SP-49 (cell line): ENCODE results near the gene C2orf66.

DNA sequence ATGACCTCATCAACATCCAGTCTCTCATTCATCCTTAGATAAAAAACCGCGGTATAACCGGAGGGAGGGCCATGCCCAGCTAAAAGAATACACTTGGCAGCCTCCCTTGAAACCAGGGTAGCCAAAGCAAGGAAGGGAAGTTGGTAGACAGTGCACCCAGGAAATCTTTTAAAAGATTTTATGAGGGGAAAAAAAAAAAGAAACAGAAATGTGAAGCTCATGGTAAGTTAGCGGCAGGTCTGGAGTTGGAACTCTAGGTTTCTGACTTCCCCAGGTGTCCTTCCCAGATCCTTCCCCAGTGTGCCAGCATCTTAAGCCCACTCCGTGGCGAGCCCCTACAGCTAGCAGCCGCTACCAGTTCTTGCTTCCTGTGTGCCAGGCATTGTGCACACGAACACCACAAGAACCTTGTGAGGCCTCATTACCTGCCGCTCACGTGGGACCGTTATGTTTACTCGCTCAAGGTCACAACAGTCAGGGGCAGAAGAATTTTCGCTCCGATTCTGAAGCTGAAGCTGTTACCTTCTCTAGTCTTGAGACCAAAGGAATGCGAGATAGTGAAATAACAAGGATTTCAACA is 845 bp downstream of the NEMP2 start:
- PRO-cap, result unidirectional peak, minus-strand start at position 410 of the sequence

DNA sequence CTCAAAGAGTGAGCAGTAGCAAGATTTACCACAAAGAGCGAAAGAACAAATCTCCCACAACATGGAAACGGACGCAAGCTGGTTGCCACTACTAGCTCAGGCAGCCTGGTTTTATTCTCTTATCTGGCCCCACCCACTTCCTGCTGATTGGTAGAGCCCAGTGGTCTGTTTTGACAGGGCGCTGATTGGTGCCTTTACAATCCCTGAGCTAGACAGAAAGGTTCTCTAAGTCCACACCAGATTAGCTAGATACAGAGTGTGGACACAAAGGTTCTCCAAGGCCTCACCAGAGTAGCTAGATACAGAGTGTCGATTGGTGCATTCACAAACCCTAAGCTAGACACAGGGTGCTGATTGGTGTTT is 111.5 kb downstream of the NAB1 start:
- PRO-cap, result no peak

GRCh38 chr2:190881137-190882247 is 871 bp downstream of the GLS start:
- PRO-cap, result unidirectional peak, minus-strand start at chr2:190881986

DNA sequence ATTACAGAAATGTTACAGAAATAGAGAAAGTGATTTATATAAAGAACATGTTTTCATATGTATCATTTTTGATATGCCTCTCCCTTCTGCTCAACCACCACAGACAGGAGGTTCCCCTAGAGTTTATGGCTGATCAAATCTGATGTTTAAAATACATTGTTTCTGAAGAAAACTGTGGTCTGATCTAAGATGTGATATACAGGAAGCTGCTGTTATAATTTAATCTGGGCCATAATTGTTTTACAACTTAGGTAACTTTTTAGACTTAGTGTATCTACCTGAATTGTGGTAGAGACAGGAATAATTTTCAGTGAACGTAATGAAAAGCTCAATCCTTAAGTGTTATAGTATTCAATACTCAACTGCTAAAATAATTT is 37.0 kb downstream of the STAT4 start:
- PRO-cap, result no peak

- PRO-cap, result no peak
Measured at GRCh38 chr2:191202496-191203298, 42.5 kb upstream of the MYO1B start.

- PRO-cap, result no peak
Measured at GRCh38 chr2:191246719-191247067, 1.5 kb downstream of the MYO1B start.

GRCh38 chr2:191325182-191325785 is 80.1 kb downstream of the MYO1B start:
- PRO-cap, result no peak

GRCh38 chr2:191441774-191442220 is 196.6 kb downstream of the MYO1B start:
- PRO-cap, result no peak

DNA sequence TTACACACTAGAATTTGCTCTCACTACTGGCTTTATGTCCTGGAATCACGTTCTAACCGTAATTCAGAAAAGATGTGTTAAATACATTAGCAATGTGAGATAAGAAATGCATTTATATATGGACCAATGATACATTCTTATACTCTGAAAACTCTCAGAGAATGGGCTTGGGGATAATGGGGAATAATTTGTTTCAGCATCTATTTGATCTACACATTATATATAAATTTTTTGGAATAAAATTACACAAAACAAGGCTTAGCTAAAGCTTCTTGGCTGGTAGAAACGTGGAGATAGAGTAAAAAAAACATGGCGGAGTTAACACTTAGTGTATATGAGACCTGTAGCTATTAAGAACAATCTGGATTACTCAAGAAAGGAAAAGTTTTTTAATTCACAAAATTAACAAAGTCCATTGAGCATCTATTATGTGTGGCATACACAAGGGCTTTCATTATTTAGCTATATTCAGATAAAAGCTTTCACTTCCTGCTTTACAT is 196.2 kb upstream of the SLC39A10 start:
- PRO-cap, result no peak

- PRO-cap, result no peak
Measured at GRCh38 chr2:195533766-195534739, 123.0 kb upstream of the SLC39A10 start.

DNA sequence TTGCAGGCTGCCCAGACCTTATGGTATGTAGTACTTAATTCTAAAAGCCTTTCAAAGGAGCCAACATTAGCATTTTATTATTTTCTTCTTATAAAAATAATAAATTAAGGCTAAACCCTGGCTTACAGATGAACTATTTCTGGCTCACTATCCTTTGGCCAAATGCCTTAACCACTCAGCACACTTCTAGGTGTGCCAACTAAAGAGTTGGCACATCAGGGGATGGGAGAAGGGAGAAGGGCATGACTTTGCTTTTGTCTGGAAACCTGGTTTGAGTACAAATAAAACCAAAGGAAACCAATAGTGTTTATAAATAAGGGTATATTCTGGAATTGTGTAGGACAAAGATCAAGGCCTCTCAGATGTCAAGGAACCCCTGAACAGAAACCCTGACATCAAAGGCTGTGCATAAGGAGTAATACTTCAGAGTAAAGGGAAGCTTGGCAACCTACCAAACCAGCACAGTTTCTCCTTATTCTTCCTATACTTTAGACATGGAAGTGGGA is 66.4 kb upstream of the SLC39A10 start:
- PRO-cap, result no peak

DNA sequence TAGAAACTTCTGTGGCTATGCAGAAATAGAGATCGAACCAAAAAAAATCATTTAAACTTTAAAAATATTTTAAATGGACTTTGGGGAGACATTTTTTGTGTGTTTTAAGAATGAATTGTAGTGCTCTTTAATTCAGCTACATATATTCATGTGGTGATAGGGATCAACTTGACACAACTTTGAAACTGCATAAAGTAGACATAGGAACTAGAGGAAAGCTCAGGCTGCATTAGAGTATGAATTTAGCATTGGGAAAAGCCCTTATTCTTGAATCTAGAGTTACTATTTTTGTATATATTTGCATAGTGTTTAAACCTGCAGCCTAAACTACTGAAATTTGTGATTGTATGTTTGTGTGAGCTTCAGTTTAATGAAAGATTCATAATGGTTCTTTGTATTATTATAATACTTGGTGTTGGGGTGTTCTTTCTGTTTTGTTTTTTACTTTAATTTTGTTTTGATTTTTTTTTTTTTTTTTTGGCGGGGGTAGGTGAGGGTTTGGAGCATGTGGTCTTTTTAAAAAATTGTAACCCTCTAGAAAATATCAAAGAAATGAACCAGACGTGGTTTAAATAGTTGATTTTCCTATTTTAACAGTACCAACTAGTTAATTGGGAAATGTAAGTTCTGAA is 78.4 kb downstream of the SLC39A10 start:
- PRO-cap, result no peak

GRCh38 chr2:196112955-196113346 is 44.3 kb upstream of the DNAH7 start:
- PRO-cap, result no peak

- PRO-cap, result no peak
Measured at GRCh38 chr2:196134335-196134641, 37.1 kb downstream of the STK17B start.

DNA sequence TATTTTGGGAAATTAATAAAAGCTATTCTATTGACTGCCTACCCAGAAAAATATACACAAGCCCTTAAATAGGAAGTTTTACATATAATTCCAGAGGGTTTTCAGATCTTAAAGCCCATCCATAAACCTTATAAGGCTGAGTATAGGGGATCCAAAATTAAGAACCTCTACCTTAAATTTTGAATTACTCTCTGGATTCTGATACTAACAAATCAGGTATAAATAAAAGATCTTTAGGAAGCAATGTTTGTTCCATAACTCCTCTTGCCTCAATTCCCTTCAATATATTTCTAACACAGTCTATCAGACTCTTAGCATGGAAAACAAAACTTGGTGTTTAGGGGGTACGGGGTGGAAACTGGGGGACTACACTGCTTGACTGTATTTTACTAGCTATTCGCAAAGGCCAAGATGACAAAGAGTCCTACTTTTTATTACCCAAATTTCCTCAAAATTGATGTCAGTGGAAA is 13.5 kb downstream of the STK17B start:
- PRO-cap, result no peak

GRCh38 chr2:196592643-196593340 is 562 bp downstream of the HECW2 start:
- PRO-cap, result no peak

GRCh38 chr2:196809248-196809698 is at the start of gene C2orf66:
TSS of gene C2orf66 (minus strand) at chr2:196809355.
- PRO-cap, result no peak

GRCh38 chr2:196988836-196989534 is 62.5 kb upstream of the PGAP1 start:
- PRO-cap, result no peak

- PRO-cap, result no peak
Measured at GRCh38 chr2:197153021-197153755, 157.4 kb downstream of the ANKRD44 start.

GRCh38 chr2:197191803-197192490 is 118.6 kb downstream of the ANKRD44 start:
- PRO-cap, result no peak